GM12878 (cell line): ENCODE measurements around a stretch of chr10.

- RAMPAGE, long total RNA, result no peak
- RRBS, 2 experiments, result no CpG with 5 or more reads among the region's 5 CpGs
CAGE:
- cytosol, long polyA minus RNA, result no peak
- cytosol, long polyA plus RNA, result no peak
- long polyA plus RNA, result no peak
- nucleolus, long total RNA, result no peak
- nucleus, long polyA plus RNA, result no peak
- nucleus, long total RNA, result no peak
Observed at GRCh38 chr10:32918214-32918784, 39.7 kb downstream of the ITGB1 start.

GRCh38 chr10:32953300-32954235 is 4.5 kb downstream of the ITGB1 start:
- RAMPAGE, long total RNA, result no peak
- RRBS, 2 experiments, result no CpG with 5 or more reads among the region's 7 CpGs
CAGE:
- cytosol, long polyA minus RNA, result no peak
- cytosol, long polyA plus RNA, result no peak
- long polyA plus RNA, result no peak
- nucleolus, long total RNA, result no peak
- nucleus, long polyA plus RNA, result no peak
- nucleus, long total RNA, result no peak

GRCh38 chr10:32954864-32955823 is 2.9 kb downstream of the ITGB1 start:
- RAMPAGE, long total RNA, result no peak
- RRBS, 2 experiments, result no CpG with 5 or more reads among the region's 10 CpGs
CAGE:
- cytosol, long polyA minus RNA, result no peak
- cytosol, long polyA plus RNA, result no peak
- long polyA plus RNA, result no peak
- nucleolus, long total RNA, result no peak
- nucleus, long polyA plus RNA, result no peak
- nucleus, long total RNA, result no peak

GRCh38 chr10:33164268-33164820 is 170.1 kb downstream of the NRP1 start:
- RAMPAGE, long total RNA, result no peak
- RRBS, 2 experiments, result no CpG with 5 or more reads among the region's 8 CpGs
CAGE:
- cytosol, long polyA minus RNA, result no peak
- cytosol, long polyA plus RNA, result no peak
- long polyA plus RNA, result no peak
- nucleolus, long total RNA, result no peak
- nucleus, long polyA plus RNA, result no peak
- nucleus, long total RNA, result no peak

DNA sequence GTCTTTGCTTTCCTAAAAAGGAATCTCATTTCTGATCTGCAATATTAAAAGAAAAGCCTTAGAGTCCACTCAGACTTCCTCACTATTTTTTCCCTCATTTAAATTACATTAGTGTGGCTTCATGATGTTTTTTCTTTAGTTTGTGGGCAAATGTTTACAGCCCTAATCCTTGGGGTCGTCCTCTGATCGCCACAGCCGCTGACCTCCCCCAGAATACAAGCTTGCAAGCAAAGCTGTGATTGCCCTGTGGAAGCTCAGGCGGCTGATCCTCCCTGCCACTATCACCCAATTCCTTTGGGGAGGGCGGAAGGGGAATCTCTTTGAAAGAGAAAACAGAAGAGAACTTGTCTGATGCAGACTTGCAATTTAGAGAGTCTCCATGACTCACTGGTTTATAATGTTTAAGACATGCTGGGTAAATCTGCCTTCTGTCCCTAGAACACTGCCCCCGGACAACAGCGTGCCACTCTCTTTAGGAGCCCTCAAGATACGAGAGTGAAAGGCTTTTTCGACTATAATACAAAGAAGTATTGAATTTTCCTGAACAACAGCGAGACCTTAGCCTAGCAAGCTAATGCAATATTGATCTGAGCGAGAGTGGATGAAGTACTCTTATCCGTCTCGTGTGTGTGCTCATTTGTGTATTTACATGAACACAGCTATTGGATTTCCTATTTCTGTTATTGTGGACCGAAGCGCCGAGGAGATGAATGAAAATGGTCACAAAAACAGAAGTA is 75.5 kb downstream of the NRP1 start:
- RAMPAGE, long total RNA, result no peak
- RRBS, 2 experiments, result no CpG with 5 or more reads among the region's 16 CpGs
CAGE:
- cytosol, long polyA minus RNA, result no peak
- cytosol, long polyA plus RNA, result no peak
- long polyA plus RNA, result no peak
- nucleolus, long total RNA, result no peak
- nucleus, long polyA plus RNA, result no peak
- nucleus, long total RNA, result no peak

DNA sequence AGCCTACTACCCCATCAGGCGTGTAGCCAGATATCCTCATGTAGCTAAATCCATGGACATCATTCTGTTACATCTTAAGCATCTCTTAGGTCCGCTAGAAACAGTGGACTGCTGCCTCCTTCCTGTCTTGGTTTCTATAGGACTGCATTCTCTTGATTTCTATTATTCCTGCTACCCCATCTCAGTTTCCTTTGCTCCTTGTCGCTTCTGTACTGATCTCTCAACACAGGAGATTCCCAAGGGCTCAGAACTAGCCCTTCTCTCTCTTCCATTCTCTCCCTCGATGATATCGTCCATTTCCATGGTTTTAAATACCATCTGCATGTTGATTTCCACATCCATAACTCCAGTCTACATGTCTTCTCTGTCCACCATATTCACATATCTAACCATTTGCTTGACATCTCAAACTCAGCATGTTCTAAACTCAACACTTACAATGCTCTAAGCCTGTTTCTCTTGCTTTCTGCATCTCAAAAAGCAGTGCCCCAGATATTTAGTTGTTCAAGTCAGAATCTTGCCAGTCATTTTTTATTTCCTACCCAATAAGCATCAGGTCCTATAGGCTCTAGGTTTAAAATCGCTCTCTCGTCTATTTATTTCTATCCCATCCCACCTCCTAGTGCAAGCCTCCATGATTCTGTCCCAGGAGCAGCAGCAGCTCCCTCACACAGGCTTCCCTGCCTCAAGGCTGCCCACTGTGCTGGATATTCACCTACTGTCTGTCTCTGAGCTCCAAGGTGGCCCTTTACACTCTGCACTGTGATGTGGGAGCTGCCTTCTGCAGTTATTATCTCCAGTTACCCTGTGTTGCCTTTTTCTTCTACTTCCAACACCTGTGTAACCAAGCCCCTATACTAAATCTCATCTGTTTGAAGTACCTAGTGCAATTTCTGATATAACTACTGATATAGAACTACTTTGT is 581.7 kb downstream of the PARD3 start:
- RAMPAGE, long total RNA, result no peak
- RRBS, 2 experiments, result no CpG with 5 or more reads among the region's 7 CpGs
CAGE:
- cytosol, long polyA minus RNA, result no peak
- cytosol, long polyA plus RNA, result no peak
- long polyA plus RNA, result no peak
- nucleolus, long total RNA, result no peak
- nucleus, long polyA plus RNA, result no peak
- nucleus, long total RNA, result no peak

GRCh38 chr10:34330895-34331474 is 484.1 kb downstream of the PARD3 start:
- RAMPAGE, long total RNA, result no peak
- RRBS, 2 experiments, result no CpG with 5 or more reads among the region's 12 CpGs
CAGE:
- cytosol, long polyA minus RNA, result no peak
- cytosol, long polyA plus RNA, result no peak
- long polyA plus RNA, result no peak
- nucleolus, long total RNA, result no peak
- nucleus, long polyA plus RNA, result no peak
- nucleus, long total RNA, result no peak

DNA sequence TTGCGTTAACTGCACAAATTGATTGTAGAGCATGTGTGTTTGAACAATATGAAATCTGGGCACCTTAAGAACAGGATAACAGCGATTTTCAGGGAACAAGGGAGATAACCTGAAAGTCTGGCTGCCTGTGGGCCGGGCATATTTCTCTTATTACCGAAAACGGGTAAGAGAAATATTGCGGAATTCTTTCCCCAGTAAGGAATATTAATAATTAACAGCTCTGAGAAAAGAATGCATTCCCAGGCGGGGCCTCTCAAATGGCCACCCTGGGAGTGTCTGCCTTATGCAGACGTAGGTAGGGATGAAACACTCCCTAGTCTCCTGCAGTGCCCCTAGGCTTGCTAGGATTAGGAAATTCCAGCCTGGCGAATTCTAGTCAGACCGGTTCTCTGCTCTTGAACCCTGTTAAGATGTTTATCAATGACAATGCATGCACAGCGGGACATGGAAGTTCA is 388.0 kb downstream of the PARD3 start:
- RAMPAGE, long total RNA, result no peak
- RRBS, 2 experiments, result no CpG with 5 or more reads among the region's 11 CpGs
CAGE:
- cytosol, long polyA minus RNA, result no peak
- cytosol, long polyA plus RNA, result no peak
- long polyA plus RNA, result no peak
- nucleolus, long total RNA, result no peak
- nucleus, long polyA plus RNA, result no peak
- nucleus, long total RNA, result no peak

GRCh38 chr10:34780637-34781437 is 34.3 kb downstream of the PARD3 start:
- RAMPAGE, long total RNA, result no peak
- RRBS, 2 experiments, result no CpG with 5 or more reads among the region's 13 CpGs
CAGE:
- cytosol, long polyA minus RNA, result no peak
- cytosol, long polyA plus RNA, result start-site peak on the minus strand at chr10:34781059-34781359, 28 and 17 reads in 2 replicates
- long polyA plus RNA, result start-site peak on the minus strand at chr10:34781057-34781352, 26 and 44 reads in 2 replicates
- nucleolus, long total RNA, result no peak
- nucleus, long polyA plus RNA, result no peak
- nucleus, long total RNA, result no peak

DNA sequence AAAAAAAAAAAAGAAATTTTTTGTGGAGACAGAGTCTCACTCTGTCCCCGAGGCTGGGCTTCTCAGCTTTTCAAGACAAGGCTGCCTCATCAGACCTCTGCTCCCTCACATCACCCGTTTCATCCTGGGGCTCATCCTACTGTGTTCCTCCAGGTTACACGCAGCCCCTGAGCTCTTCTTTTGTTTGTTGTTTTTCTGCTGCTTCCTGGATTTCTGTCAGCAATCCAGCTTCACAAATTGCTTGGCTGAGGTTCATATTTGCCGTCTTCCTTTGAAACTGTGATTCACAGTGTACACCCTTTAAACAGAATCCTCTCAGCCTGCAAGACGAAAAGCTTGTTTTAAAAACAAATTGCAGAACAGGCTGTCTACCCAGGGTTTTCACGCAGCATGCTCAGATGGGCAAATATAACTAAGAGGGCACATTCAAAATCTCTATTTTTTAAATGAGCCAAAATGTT is 39.0 kb upstream of the PARD3 start:
- RAMPAGE, long total RNA, result no peak
- RRBS, 2 experiments, result no CpG with 5 or more reads among the region's 6 CpGs
CAGE:
- cytosol, long polyA minus RNA, result no peak
- cytosol, long polyA plus RNA, result no peak
- long polyA plus RNA, result no peak
- nucleolus, long total RNA, result no peak
- nucleus, long polyA plus RNA, result no peak
- nucleus, long total RNA, result no peak

DNA sequence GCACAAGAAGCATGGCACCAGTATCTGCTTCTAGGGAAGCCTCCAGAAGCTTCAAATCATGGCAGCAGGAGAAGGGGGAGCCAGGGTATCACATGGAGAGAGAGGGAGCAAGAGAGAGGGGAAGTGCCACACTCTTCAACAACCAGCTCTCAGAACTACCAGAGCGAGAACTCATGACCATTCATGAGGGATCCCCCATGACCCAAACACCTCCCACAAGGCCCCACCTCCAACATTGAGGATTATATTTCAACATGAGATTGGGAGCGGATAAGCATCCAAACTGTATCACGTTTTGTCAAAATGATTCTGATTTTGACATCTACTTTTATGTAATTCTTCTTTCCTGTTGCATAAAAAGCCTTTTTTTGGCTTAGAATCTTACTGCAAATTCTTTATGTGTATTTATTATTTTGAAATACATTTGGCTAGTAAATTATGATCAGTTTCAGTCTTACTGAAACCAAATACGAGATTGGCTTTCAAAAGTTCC is 38.6 kb downstream of the CREM start:
- RAMPAGE, long total RNA, result no peak
- RRBS, 2 experiments, result no CpG with 5 or more reads among the region's 4 CpGs
CAGE:
- cytosol, long polyA minus RNA, result no peak
- cytosol, long polyA plus RNA, result no peak
- long polyA plus RNA, result no peak
- nucleolus, long total RNA, result no peak
- nucleus, long polyA plus RNA, result no peak
- nucleus, long total RNA, result no peak

DNA sequence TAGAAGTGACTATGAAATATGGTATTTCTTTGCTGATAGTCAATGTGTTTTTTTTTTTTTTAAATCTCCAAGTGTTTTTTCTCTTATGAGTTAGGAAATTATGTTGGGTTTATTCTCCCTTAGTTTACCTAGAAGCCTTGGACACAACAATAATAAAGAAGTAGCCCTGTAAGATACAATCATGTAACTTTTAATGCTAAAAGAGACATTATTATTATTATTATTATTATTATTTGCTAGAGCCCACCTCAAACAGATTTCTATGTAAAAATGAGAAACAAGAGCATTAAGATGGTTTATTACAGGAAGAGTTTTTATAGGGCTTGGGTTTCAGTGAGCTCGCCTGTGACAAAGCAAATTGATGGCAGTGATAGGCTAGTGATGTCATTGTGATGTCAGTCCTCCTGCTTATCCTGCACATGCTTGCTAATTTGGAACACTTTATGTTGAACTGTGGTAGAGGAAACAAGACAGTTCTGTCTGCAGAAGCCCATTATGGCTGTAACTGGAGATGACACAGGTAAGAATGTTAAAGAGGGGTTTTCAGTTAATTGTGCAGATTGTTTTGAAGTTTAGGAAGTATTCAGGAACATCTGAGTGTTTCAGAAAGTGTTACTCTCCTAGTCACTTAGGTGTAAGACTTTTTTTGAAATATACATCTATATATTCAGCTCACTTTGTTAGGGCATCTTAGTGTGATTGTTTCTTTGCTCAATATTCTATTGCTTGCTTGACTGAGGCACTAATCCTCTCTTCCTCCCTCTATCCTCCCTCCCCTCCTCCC is 68.2 kb downstream of the CREM start:
- RAMPAGE, long total RNA, result no peak
- RRBS, 2 experiments, result no CpG with 5 or more reads among the region's 1 CpG
CAGE:
- cytosol, long polyA minus RNA, result no peak
- cytosol, long polyA plus RNA, result no peak
- long polyA plus RNA, result no peak
- nucleolus, long total RNA, result no peak
- nucleus, long polyA plus RNA, result no peak
- nucleus, long total RNA, result no peak

GRCh38 chr10:35331793-35332433 is 4.4 kb upstream of the CCNY start:
- RAMPAGE, long total RNA, result no peak
- RRBS, 2 experiments, result no CpG with 5 or more reads among the region's 7 CpGs
CAGE:
- cytosol, long polyA minus RNA, result no peak
- cytosol, long polyA plus RNA, result no peak
- long polyA plus RNA, result no peak
- nucleolus, long total RNA, result no peak
- nucleus, long polyA plus RNA, result no peak
- nucleus, long total RNA, result no peak

DNA sequence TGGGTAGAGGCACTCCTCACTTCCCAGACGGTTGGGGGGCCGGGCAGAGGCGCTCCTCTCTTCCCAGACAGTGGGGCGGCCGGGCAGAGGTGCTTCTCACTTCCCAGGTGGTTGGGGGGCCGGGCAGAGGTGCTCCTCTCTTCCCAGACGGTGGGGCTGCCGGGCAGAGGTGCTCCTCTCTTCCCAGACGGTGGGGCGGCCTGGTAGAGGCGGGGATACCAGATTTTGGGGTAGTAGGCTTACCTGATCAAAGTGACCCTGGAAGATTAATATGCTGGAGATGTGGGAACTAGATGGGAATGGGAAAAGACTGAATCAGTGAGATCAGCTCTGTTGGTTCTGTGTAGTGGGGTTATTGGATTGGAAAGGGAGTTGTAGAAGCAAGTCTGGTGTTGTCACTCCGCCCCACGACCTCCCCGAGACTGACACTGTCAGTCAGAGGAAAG is 27.0 kb downstream of the CCNY start:
- RAMPAGE, long total RNA, result no peak
- RRBS, 2 experiments, result no CpG with 5 or more reads among the region's 14 CpGs
CAGE:
- cytosol, long polyA minus RNA, result no peak
- cytosol, long polyA plus RNA, result no peak
- long polyA plus RNA, result no peak
- nucleolus, long total RNA, result no peak
- nucleus, long polyA plus RNA, result no peak
- nucleus, long total RNA, result no peak

DNA sequence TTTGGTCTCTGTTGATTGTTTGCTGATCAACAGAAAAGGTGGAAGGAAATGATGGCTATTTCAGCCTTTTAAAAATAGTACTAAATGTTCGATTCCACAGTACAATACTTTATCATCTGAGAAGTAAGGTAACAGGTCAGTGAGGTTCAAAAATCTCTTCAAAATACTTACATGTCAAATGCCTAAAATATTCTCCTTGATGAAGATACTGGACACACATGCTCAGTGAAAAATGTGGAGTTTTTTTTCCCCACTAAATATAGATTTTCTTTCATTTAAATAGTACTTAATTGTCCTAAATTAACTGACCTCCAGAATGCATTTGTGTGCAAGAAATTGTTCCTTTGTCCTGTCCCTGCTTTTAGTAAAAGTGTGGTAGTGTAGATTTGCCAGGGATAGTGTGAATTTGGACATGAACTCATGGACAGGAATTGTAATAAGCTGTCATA is 109.9 kb downstream of the CCNY start:
- RAMPAGE, long total RNA, result no peak
- RRBS, 2 experiments, result no CpG with 5 or more reads among the region's 1 CpG
CAGE:
- cytosol, long polyA minus RNA, result no peak
- cytosol, long polyA plus RNA, result no peak
- long polyA plus RNA, result no peak
- nucleolus, long total RNA, result no peak
- nucleus, long polyA plus RNA, result no peak
- nucleus, long total RNA, result no peak

GRCh38 chr10:35643052-35643646 is 1.1 kb upstream of the FZD8 start:
- RAMPAGE, long total RNA, result no peak
- RRBS, 2 experiments, result 3 to 5% methylated on average over 7 of the region's 36 CpGs
CAGE:
- cytosol, long polyA minus RNA, result no peak
- cytosol, long polyA plus RNA, result no peak
- long polyA plus RNA, result no peak
- nucleolus, long total RNA, result no peak
- nucleus, long polyA plus RNA, result no peak
- nucleus, long total RNA, result no peak

- RAMPAGE, long total RNA, result no peak
- RRBS, 2 experiments, result no CpG with 5 or more reads among the region's 30 CpGs
CAGE:
- cytosol, long polyA minus RNA, result no peak
- cytosol, long polyA plus RNA, result no peak
- long polyA plus RNA, result no peak
- nucleolus, long total RNA, result no peak
- nucleus, long polyA plus RNA, result no peak
- nucleus, long total RNA, result no peak
Observed at GRCh38 chr10:35858546-35859486, 216.7 kb upstream of the FZD8 start.

GRCh38 chr10:36278935-36279403 is 636.9 kb upstream of the FZD8 start:
- RAMPAGE, long total RNA, result no peak
- RRBS, 2 experiments, result no CpG with 5 or more reads among the region's 2 CpGs
CAGE:
- cytosol, long polyA minus RNA, result no peak
- cytosol, long polyA plus RNA, result no peak
- long polyA plus RNA, result no peak
- nucleolus, long total RNA, result no peak
- nucleus, long polyA plus RNA, result no peak
- nucleus, long total RNA, result no peak

GRCh38 chr10:36300918-36301161 is 658.7 kb upstream of the FZD8 start:
- RAMPAGE, long total RNA, result no peak
- RRBS, 2 experiments, result no CpG with 5 or more reads among the region's 3 CpGs
CAGE:
- cytosol, long polyA minus RNA, result no peak
- cytosol, long polyA plus RNA, result no peak
- long polyA plus RNA, result no peak
- nucleolus, long total RNA, result no peak
- nucleus, long polyA plus RNA, result no peak
- nucleus, long total RNA, result no peak

DNA sequence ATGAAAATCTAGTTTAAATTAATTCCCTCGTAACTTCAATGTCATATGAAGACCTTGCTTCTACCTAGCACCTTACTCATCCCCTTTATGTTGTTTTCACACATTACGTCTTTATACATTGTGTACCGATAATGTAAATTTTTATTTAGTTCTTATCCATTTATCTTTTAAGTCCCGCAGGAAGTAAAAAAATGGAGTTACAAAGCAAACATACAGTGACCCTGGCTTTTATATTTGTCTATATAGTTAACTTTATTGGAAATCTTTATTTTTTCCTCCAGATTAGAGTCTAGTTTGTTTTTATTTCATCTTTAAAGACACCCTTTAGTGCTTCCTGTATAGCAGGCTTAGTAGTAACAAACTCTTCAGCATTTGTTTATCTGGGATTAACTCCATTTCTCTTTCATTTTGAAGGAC is 18.4 kb downstream of the ZNF33A start:
- RAMPAGE, long total RNA, result no peak
- RRBS, 2 experiments, result no CpG with 5 or more reads among the region's 4 CpGs
CAGE:
- cytosol, long polyA minus RNA, result no peak
- cytosol, long polyA plus RNA, result no peak
- long polyA plus RNA, result no peak
- nucleolus, long total RNA, result no peak
- nucleus, long polyA plus RNA, result no peak
- nucleus, long total RNA, result no peak